HCT116 (cell line): ENCODE data around the genes CAPZA3, SLCO1B3, SLCO1A2 and LDHB.

- RRBS, result no CpG with 5 or more reads among the region's 11 CpGs
Measured at GRCh38 chr12:16036478-16037508, 125.7 kb downstream of the DERA start.

DNA sequence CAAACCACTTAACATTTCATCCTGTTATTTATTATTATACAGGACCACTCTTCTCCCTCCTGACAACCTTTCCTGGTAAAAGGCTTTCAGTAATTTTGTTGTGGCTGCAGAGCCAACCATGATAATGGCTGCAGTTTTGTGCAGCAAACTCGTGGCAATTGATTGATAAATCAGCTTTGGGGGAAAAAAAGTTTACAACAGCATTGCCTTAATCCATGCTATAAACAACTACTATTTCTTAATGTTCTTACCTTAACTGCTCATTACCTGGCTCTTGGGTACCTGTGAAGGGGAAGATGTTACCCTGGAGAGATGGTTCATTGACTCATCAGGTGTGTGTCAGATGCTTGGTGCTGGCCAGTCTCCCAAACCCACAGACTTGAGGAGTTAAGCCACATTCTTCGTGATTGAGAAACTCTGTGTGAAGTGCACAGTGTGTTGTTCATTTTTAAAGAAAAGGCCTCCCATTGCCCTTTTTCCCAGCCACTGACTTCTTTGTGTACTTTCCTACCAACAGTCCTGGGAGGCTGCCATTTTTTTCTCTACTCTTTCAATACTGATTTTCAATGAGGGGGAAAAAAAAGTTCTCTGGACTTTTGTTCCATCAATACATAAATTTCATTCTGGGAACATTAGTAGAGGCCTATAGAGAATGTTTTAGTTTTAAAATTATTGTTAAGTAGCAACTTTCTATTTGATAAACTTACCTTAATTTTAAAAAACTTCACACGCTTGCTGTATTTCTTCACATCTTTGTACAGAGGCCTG, 3.2 kb downstream of the MGST1 start:
- RRBS, result no CpG with 5 or more reads among the region's 3 CpGs

GRCh38 chr12:16603153-16603550, 2.8 kb downstream of the LMO3 start:
- RRBS, result no CpG with 5 or more reads among the region's 2 CpGs

DNA sequence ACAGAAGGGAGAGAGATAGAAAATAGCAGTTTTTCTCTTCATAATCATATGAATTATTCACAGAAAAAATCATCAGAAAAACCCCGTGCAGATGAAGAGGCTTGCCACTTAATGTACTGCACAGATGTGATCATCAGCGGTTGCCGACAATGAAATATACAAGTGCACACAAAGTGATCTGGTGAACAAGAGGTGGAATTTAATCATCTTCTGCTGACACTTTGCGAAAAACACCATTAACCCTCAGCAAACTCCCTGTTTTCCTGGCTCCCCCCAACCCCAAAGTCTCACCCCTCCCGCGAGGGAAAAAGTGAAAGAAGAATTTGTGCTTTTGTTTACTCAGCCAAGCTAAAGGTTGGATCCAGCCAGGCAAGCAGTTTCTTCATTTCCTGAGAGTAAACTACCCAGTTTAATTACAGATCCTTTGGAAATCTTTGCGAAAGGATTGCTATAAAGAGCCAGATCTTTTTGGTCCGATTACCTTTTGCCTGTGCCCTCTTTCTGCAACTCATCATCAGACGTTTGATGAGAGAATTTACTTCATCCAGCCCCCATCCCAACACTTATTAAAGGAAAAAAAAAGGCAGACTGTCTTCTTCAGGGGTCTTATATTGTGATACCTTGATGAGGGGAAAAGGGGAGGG, 3.2 kb upstream of the LMO3 start:
- RRBS, result no CpG with 5 or more reads among the region's 9 CpGs

GRCh38 chr12:18296903-18297320, 35.6 kb downstream of the PIK3C2G start:
- RRBS, result no CpG with 5 or more reads among the region's 4 CpGs

DNA sequence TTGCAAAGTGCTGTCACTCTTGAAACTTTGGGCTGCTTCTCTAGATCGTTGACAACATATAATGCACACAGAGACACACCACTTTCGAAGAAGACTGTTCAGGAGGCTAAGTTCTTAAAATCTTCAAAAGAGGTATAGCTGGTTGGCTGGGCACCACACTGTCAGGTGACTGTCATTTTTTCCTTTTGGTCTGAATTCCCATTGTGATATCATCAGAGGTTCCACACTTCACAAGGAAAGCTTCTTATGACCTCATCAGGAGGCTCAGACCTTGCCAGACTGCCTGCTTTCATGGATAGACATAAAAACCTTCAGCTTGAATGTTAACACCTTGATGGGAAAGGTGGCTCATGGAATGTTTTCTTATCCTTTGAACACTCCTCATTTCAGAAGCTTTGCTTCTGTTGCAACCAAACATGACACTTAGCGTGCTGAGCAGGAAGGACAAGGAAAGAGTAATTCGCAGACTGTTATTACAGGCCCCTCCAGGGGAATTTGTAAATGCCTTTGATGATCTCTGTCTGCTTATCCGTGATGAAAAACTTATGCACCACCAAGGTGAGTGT, at the start of gene CAPZA3:
Gene CAPZA3 (plus strand): TSS at position 267 of the 566 bp plus-strand sequence.
- RRBS, result no CpG with 5 or more reads among the region's 5 CpGs

GRCh38 chr12:18907724-18908165, 169.8 kb downstream of the CAPZA3 start:
- RRBS, result no CpG with 5 or more reads among the region's 7 CpGs

GRCh38 chr12:19236725-19237185, 107.2 kb downstream of the PLEKHA5 start:
- RRBS, result no CpG with 5 or more reads among the region's 2 CpGs

GRCh38 chr12:19439110-19439402, 236 bp upstream of the AEBP2 start:
- RRBS, result 4% methylated on average over 17 of the region's 21 CpGs

- RRBS, result no CpG with 5 or more reads among the region's 69 CpGs
Measured at GRCh38 chr12:19440104-19441116, 1.1 kb downstream of the AEBP2 start.

- RRBS, result no CpG with 5 or more reads among the region's 9 CpGs
Measured at GRCh38 chr12:19689750-19690330, 250.5 kb downstream of the AEBP2 start.

- RRBS, result no CpG with 5 or more reads among the region's 18 CpGs
Measured at GRCh38 chr12:19783184-19783813, 344.0 kb downstream of the AEBP2 start.

GRCh38 chr12:20421372-20421808, 53.1 kb downstream of the PDE3A start:
- RRBS, result no CpG with 5 or more reads among the region's 3 CpGs

DNA sequence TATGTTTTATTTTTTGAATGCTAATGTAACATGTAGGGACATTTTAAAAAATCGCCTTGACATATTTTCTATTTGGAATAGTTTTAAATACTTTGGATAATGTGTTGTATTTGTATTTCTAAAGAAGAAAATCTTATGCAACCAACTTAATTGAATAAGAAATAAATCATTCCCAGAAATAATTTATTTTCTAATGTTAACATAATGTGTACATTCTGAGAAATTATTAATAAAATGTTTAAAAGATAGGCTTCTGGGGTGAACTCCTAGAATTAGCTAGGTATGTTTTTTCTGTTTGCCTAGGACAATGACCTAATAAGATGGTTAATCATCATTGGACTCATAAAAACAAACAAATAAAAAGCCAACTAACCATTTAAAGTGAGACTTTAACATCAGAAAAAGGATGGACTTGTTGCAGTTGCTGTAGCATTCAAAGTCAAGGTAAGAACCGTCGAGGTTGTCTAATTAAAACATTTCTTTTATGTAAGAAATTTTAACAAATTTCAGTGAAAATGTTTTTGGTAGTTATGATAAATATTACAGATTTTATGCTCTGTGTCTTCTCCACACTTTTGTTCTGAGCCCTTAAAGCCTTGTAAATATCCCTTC, at the start of gene SLCO1B3:
Gene SLCO1B3 (plus strand): TSS at position 385 of the 612 bp plus-strand sequence.
- RRBS, result no CpG with 5 or more reads among the region's 3 CpGs

GRCh38 chr12:21334652-21335089, at the start of gene SLCO1A2:
Gene SLCO1A2, minus strand, starts transcription at chr12:21334917.
- RRBS, result no CpG with 5 or more reads among the region's 1 CpG

- RRBS, result no CpG with 5 or more reads among the region's 3 CpGs
Measured at GRCh38 chr12:21457598-21458030, 20.2 kb downstream of the PYROXD1 start.

DNA sequence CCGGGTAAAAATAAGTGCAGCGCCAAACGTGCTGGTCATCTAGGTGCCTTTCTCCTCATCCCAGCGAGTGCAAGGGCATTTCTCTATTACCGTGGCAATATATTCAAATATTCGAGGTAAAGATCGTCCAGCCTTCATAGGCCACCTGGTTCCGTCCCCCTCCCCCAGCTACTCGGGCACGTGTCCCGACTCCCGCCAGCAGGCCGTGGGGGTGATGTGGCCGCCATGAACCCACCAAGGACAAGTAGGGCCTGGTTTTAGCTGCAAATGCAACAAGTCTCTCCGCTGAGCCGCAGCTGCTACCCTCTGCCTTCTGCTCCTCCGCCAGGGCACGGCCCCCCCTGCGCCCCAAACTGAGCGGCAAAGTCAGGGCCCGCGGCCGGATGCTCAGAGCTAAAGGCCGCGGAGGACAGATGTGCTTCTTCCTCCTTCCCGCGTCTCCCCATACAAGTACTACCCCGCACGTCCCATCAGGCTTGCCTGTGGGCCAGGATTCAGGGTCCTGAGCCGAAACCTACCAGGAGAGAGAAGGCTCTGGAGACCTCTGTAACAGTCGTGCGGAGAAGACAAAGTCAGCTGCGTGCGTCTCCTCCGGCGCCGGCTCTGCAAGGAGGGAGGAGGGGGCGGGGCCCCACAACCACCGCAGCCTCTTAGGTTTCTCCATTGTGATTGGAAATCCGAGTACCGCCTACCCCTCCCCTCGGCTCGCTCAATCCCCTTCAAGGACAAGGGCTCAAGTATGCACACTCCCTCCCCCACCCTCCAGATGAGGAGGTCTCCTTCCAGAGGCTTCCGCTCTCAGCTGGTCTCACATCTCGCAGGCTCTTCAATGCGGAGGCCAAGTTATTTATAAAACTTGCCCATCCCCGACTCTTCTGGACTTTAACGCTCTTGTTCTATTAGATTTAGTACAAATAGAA, at the start of gene LDHB:
Gene LDHB (minus strand): TSS at position 610 of the 920 bp plus-strand sequence.
- RRBS, result no CpG with 5 or more reads among the region's 48 CpGs

- RRBS, result no CpG with 5 or more reads among the region's 9 CpGs
Measured at GRCh38 chr12:21795676-21796059, 21.2 kb upstream of the KCNJ8 start.

- RRBS, result 93% methylated on average over 3 of the region's 9 CpGs
Measured at GRCh38 chr12:21823612-21824135, 49.2 kb upstream of the KCNJ8 start.

GRCh38 chr12:21941585-21942705, 719 bp upstream of the ABCC9 start:
- RRBS, result 96% methylated on average over 15 of the region's 59 CpGs